Measurements from ENCODE around the gene EMX1.

GRCh38 chr2:72143916-72144256 lies 3.8 kb downstream of the CYP26B1 start:
- PRO-cap, 6 experiments = no peak in any of the 6 experiments
- RAMPAGE, long total RNA, 2 experiments = no peak in any of the 2 experiments
- RRBS = 40% methylated on average over 10 of the region's 30 CpGs

DNA sequence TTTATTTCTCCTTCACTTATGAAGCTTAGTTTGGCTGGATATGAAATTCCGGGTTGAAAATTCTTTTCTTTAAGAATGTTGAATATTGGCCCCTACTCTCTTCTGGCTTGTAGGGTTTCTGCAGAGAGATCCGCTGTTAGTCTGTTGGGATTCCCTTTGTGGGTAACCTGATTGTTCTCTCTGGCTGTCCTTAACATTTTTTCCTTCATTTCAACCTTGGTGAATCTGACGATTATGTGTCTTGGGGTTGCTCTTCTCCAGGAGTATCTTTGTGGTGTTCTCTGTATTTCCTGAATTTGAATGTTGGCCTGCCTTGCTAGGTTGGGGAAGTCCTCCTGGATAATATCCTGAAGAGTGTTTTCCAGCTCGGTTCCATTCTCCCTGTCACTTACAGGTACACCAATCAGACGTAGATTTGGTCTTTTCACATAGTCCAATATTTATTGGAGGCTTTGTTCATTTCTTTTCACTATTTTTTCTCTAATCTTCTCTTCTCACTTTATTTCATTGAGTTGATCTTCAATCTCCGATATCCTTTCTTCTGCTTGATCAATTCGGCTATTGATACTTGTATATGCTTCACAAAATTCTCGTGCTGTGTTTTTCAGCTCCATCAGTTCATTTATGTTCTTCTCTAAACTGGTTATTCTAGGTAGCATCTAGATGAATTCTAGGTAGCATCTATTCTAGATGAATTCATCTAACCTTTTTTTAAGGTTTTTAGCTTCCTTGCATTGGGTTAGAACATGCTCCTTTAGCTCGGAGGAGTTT lies 151.2 kb upstream of the CYP26B1 start:
- PRO-cap, 6 experiments = no peak in any of the 6 experiments
- RAMPAGE, long total RNA, 2 experiments = no peak in any of the 2 experiments
- RRBS = no CpG with 5 or more reads among the region's 9 CpGs

GRCh38 chr2:72515524-72516224 lies 310.2 kb downstream of the EXOC6B start:
- PRO-cap, 6 experiments = no peak in any of the 6 experiments
- RAMPAGE, long total RNA, 2 experiments = no peak in any of the 2 experiments
- RRBS = no CpG with 5 or more reads among the region's 4 CpGs

DNA sequence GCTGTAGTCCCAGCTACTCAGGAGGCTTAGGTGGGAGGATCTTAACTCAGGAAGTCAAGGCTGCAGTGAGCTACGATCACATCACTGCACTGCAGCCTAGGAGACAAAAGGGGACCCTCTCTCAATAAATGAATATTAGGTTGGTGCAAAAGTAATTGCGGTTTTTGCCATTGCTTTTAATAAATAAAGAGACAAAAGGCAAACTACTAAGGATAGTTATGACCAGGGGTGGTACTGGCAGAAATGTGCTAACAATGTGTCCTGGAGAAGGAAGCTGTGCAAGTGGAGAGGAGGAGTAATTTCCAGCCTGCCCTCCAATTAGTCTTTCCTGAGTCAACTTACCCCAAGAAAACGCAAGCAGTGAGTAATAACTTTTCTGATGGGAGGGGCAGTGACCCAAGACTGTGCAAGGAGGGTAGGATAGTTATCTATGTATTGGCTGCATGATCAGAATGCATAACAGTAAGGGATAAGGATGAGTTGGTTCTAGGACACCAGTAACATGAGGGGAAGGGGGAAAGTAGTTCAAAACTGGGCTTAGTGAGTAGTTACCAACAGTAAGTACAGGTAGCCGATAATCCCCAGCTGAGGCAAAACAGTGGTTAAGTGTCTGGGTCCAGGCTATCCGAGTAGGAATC lies 1.5 kb downstream of the EXOC6B start:
- PRO-cap, 6 experiments = no peak in any of the 6 experiments
- RAMPAGE, long total RNA, 2 experiments = no peak in any of the 2 experiments
- RRBS = no CpG with 5 or more reads among the region's 5 CpGs

GRCh38 chr2:72887483-72888184 lies 426 bp downstream of the SPR start:
- PRO-cap, 6 experiments = peak in 5 of 6 experiments; most common plus-strand start chr2:72887578 (in 1); most common minus-strand start chr2:72887944 (in 4)
- RAMPAGE, long total RNA, 2 experiments = no peak in any of the 2 experiments
- RRBS = 2% methylated on average over 16 of the region's 51 CpGs

GRCh38 chr2:72916726-72917633 lies at the start of gene EMX1:
Gene EMX1 (plus strand): TSS chr2:72917519.
- PRO-cap, 6 experiments = no peak in any of the 6 experiments
- RAMPAGE, long total RNA, 2 experiments = no peak in any of the 2 experiments
- RRBS = 3% methylated on average over 19 of the region's 78 CpGs

DNA sequence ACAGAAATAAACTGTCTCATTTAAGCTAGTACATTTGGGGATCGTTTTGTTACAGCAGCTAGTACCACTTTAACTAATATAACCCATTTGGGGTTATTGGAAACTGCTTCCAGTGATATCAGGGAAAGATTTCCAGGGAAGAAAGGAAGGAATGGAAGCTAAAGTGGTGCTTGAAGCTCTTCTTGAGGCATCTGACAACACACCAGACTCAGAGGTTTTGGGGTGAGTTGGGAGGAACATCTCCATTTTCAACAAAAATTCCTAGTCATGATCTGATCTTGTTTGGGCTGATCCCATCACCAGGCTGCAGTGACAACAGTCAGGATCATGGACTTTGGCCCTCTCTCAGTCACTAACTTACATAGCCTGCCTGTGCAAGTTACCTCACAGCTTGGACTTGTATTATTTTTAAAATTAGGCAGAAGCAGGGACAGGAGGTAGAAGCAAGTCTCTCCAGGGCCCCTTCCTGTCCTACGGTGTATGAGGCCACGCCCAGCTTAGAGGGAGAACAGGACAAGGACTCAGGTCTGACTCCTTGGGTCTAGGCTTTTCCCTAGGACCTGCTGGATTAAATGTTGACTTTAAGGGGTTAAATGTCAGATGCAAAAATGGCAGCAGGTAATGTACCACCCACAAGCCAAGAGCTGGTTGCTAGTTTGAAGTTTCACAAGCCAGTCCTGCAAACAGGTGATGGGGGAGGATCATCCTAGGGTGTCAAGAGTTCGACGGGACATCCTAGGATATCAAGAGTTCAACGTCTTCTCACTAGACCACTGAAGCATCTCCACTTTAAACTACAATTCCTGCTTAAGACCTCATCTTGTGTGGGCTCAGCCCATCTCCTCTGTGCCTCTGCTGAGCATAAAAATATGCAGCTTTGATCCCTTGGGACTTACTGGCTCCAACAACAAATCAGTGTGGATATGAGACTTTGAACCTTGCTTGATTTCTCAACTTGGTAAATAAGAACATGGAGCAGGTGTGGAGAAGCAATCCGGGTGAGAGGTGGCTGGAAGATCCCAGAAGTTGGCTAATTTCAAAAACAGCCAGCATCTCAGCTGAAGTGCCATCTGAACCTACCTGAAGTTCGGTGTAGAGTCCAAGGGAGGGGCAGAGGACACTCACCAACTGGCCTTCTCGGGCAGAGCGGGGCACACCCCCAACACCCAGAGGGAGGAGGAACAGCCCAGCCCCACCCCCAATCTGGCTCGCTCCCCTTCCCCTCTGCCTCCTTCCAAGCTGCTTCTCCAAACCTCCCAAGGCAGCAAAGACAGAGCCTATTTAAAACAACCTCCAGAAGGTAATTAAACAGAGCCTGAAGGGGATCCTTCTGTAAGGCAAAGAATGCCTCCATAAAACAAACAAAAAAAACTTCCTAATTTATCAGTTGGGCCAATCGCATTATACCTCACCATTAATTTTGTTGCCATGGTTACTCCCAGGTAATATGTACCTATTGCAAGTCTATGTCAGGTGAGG lies 39.5 kb downstream of the SFXN5 start:
- PRO-cap, 6 experiments = no peak in any of the 6 experiments
- RAMPAGE, long total RNA, 2 experiments = no peak in any of the 2 experiments
- RRBS = no CpG with 5 or more reads among the region's 12 CpGs

DNA sequence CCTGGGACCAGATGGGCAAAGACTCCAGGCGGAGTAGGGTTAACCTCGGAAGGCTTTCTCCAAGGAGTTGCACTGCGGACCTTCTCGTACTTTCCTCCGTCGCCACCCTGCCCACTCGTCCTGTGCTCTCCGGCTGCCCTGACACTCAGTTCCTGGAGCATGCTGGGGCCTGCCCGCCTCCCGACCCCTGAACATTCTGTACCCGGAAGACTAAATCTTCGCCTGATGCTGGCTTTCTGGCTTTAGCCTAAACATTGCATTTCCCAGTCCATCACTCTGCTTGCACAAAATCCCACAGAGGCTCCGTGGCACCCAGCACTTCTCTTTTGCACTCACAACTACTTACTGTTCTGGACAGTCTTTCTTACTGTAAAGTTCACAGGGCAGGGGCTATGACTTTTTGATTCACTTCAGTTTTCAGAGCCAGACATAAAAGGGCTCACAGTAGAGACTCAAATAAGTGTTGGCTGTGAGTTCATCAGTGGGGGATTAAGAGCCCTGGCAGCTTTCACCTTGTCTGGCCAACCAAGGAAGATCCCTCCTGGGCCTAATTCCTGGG lies 638 bp upstream of the SFXN5 start:
- PRO-cap, 6 experiments = peak in 5 of 6 experiments; most common minus-strand start position 193 of the sequence (in 3)
- RAMPAGE, long total RNA, 2 experiments = no peak in any of the 2 experiments
- RRBS = 6% methylated on average over 4 of the region's 13 CpGs

DNA sequence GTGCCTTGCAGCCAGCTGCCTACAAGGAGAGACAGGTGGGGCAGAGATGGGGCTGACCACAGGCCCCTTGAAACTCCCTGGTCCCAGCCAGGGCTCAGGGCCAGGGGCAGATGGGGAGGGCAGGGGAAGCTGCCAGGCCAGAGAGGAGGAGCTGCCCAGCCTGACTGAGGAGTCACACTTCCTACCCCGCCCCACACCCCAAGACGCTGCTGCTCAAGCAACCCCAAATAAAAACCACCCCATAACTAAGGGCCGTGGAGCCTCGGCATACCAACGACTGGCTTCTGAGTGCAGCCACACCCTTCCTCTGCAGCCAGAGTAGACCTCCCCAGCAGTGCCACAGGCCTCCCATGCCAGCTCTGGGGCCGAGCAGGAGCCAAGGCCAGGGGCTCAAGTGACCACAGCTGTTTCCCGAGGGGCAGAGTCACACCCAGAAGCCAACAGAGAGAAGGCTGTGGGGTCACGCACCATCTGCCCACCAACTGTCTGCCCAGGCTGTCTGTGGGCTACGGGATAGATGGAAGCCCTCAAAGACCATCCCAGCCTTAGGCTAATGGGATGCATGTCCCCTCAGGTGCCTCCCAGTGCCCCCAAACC lies 5.2 kb downstream of the RAB11FIP5 start:
- PRO-cap, 6 experiments = no peak in any of the 6 experiments
- RAMPAGE, long total RNA, 2 experiments = no peak in any of the 2 experiments
- RRBS = no CpG with 5 or more reads among the region's 9 CpGs

- PRO-cap, 6 experiments = no peak in any of the 6 experiments
- RAMPAGE, long total RNA, 2 experiments = no peak in any of the 2 experiments
- RRBS = no CpG with 5 or more reads among the region's 12 CpGs
Measured at GRCh38 chr2:73461536-73462045, 76.0 kb downstream of the ALMS1 start.

DNA sequence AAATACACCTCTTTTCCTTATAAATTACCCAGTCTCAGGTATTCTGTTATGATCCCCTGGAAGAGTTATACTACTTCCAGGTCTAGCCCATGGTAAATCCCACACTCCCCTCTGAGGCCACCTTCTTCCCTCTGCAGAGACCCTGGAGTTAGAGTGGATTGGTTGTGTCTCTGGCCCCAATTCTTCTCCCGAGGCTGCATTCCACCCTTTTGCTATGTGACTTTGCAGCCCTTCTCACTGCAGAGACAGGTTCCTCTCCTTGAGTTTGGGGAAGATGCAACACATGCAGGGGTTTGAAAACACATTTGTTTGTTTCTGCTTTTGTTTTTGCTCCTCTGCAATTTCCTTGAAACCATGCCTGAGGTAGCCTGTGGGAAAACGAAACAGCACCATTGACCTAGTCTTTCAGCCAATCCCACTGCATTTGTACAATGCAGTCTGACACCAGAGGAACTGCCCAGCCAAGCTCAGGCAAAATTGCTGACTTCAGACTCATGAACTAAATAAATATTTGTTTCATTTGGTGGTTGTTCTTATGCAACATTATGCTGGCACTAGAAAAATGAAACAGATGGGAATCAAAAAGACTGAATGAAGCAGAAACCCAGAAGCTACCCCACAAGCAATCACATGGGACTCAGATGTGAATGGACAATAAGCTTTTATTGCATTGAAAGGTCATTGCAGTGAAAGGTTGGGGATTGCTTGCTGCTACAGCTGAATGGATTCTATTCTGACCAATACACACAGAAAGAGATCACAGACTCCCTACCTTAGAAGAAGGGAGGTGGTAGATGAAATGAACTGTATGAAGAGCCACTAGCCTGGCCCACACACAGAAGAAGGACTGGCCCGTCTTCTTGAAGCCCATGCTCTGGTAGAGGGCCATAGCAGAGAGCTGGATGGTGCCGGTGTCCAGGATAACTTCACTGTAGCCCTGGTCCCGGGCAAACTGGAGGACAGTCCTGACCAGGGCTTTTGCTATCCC lies 1.7 kb downstream of the NAT8 start:
- PRO-cap, 6 experiments = no peak in any of the 6 experiments
- RAMPAGE, long total RNA, 2 experiments = no peak in any of the 2 experiments
- RRBS = no CpG with 5 or more reads among the region's 5 CpGs

GRCh38 chr2:73700935-73701634 lies 36.1 kb downstream of the TPRKB start:
- PRO-cap, 6 experiments = peak in 2 of 6 experiments; most common minus-strand start chr2:73701295 (in 1)
- RAMPAGE, long total RNA, 2 experiments = no peak in any of the 2 experiments
- RRBS = no CpG with 5 or more reads among the region's 19 CpGs

- PRO-cap, 6 experiments = no peak in any of the 6 experiments
- RAMPAGE, long total RNA, 2 experiments = no peak in any of the 2 experiments
- RRBS = 45% methylated on average over 1 of the region's 6 CpGs
Measured at GRCh38 chr2:73704276-73704681, 32.9 kb downstream of the TPRKB start.

DNA sequence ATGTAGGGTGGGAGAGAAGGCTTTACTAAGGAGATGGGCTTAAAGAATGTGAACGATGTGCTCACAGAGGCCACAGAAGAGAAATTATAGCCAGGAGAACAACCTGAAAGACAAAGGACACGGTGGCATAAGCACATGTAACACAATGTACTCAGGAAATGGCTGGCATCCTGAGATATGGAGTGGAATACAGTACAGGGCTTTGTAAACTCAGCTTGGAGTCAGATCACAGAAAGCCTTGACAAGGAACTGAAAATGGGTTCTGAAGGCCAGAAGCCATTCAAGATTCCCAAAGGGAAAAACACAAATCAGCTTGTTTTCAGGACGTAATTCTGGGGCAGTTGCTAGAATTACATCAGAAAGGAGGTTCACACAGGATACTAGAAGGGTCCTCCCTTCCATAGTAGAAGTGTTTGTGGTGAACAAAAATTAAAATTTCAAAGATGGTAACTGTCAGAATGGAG lies 9.5 kb upstream of the TPRKB start:
- PRO-cap, 6 experiments = no peak in any of the 6 experiments
- RAMPAGE, long total RNA, 2 experiments = no peak in any of the 2 experiments
- RRBS = no CpG with 5 or more reads among the region's 3 CpGs

- PRO-cap, 6 experiments = no peak in any of the 6 experiments
- RAMPAGE, long total RNA, 2 experiments = no peak in any of the 2 experiments
- RRBS = no CpG with 5 or more reads among the region's 4 CpGs
Measured at GRCh38 chr2:73751129-73751625, 14.0 kb upstream of the TPRKB start.

DNA sequence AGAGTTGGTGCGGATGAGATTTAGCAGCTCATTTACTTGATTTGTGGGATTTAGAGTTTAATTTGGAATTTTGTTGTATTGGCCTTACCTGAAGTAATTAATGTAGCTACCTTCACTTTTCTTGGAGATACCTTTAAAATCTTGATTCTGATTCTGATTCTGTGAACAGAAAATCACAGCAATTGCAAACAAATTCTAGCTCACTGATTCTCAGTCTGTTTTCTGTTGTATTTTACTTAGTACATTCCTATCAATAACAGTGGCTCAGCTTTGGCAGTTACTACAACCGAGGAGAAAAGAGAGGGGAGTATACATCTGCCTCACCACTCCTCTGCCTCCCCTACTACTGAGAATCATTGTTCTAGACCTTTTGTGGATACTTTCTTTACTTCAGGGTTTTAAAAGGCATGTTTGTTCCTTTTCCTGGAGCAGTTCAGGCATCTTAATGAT lies 10.0 kb downstream of the STAMBP start:
- PRO-cap, 6 experiments = no peak in any of the 6 experiments
- RAMPAGE, long total RNA, 2 experiments = no peak in any of the 2 experiments
- RRBS = no CpG with 5 or more reads among the region's 2 CpGs

DNA sequence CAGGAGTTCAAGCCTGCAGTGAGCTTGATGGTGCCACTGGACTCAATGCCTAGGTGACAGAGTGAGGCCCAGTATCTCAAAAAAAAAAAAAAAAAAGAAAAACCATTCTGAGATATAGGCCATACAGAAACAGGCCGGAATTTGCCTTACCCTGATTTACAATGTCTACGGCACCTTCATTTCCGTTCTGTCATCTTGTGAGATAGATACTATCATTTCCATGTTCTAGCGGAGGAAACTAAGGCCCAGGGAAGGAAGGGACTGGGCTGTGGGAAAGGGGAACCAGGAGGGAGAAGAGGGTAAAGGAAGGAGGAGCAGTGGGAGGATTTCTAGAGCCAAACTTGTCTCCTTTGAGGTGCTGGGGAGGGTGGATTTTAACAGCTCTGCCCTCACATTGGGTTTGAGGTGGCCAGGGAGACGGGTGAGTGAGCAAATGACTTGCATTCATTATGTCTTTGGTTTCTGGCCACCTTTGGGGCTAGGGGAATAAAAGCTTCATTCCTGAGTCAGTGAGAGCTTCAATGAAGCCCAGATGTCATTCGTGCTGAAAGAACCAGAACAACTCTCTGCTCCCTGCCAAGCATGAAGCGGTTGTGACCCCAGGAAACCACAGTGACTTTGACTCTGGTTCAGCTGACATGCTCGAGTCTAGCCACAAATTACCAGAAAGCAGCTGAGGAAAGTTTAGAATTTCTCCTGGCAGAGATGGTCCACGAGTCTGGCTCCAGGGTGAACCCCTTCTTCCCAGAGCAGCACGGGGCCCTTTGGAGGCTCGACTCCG lies 3.7 kb downstream of the ACTG2 start:
- PRO-cap, 6 experiments = no peak in any of the 6 experiments
- RAMPAGE, long total RNA, 2 experiments = no peak in any of the 2 experiments
- RRBS = no CpG with 5 or more reads among the region's 12 CpGs

DNA sequence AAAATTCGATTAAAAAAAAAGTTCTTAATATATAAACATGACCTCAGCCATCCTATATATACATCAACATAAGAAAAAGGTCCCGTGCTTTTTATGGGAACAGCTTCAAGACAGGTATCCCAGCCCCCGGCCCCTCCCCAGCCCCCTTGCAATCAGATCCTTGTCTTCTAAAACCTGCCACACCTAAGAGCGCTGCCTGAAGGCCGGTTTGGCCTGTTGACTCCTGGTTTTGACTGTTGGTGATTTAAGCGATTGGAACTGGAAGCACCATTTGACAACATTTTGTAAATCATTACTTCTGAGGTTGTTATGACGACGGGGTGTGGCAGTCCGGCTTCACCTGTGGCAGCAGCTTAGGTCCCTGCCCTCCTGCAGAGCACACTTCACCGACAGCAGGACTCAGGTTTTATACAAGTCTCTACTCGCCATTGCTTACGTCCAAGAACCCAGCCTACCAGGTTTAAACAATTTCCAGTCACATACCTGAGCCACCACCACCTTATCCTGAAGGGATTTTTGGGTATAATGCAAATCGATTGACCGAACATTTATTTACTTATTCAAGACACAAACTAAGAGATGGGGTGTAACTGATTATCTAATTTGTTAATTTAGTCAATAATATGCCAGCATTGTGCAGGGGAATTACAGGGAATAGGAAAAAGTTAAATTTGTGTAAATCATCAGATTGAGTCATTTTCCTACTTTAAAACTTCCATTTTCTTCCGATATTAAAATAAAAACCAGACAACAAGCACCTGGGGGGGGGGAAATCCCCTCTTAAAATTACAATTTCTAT lies 726 bp upstream of the DGUOK start:
- PRO-cap, 6 experiments = no peak in any of the 6 experiments
- RAMPAGE, long total RNA, 2 experiments = no peak in any of the 2 experiments
- RRBS = no CpG with 5 or more reads among the region's 15 CpGs

GRCh38 chr2:73951922-73952821 lies 25.5 kb downstream of the DGUOK start:
- PRO-cap, 6 experiments = no peak in any of the 6 experiments
- RAMPAGE, long total RNA, 2 experiments = no peak in any of the 2 experiments
- RRBS = no CpG with 5 or more reads among the region's 8 CpGs

GRCh38 chr2:73987326-73987999 lies 2.8 kb downstream of the TET3 start:
- PRO-cap, 6 experiments = no peak in any of the 6 experiments
- RAMPAGE, long total RNA, 2 experiments = no peak in any of the 2 experiments
- RRBS = no CpG with 5 or more reads among the region's 20 CpGs